ReNcell CX (cell line): ENCODE data around the gene AADAC.

GRCh38 chr3:150061058-150061850 lies 90.6 kb upstream of the PFN2 start:
- PRO-cap = no peak

- PRO-cap = bidirectional peak, plus-strand start at chr3:150255692, minus-strand start at chr3:150255524
Measured at GRCh38 chr3:150255219-150255983, 152.7 kb upstream of the TSC22D2 start.

DNA sequence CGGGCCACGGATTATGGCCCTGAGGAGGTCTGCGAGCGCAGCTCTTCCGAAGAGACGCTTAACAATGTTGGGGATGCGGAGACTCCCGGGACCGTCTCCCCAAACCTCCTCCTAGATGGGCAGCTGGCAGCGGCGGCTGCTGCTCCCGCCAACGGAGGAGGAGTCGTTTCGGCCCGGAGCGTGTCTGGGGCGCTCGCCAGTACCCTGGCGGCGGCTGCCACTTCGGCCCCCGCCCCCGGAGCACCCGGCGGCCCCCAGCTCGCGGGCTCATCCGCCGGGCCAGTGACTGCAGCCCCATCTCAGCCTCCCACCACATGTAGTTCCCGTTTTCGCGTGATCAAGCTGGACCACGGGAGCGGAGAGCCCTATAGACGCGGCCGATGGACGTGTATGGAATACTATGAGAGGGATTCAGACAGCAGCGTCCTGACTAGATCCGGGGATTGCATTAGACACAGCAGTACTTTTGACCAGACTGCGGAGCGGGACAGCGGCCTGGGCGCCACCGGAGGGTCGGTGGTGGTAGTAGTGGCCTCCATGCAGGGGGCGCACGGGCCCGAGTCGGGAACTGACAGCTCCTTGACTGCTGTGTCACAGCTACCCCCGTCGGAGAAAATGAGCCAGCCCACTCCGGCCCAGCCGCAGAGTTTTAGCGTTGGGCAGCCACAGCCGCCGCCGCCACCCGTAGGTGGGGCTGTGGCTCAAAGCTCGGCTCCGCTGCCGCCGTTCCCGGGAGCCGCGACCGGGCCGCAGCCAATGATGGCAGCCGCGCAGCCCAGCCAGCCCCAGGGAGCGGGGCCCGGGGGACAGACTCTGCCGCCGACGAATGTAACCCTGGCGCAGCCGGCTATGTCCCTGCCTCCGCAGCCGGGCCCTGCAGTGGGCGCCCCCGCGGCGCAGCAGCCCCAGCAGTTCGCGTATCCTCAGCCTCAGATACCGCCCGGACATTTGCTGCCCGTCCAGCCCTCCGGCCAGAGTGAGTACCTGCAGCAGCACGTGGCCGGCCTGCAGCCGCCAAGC lies 1.7 kb downstream of the TSC22D2 start:
- PRO-cap = bidirectional peak, plus-strand start at position 323 of the sequence, minus-strand start at position 278 of the sequence; bidirectional peak, plus-strand start at position 672 of the sequence, minus-strand start at position 611 of the sequence

DNA sequence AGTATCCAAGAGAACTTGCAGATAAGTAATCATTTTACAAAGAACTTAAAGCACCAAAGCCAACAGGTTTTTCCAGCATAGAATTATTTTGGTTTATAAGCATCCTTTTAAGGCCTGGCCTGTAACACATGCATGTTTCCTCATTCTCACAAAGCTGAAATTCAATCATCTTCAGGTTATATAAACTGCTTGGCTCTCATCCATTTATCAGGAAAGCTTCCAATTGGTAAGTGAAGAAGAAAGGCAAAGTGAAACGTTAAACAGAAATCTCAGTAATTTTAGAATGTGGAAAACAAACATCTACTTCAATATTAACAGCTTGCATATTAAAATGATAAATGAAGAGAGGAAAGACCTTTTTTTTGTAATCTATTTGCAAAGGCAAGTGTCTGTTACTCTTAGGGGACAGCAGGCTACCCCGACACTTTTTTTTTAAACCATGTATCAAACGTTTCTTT lies 1.5 kb downstream of the SERP1 start:
- PRO-cap = no peak

DNA sequence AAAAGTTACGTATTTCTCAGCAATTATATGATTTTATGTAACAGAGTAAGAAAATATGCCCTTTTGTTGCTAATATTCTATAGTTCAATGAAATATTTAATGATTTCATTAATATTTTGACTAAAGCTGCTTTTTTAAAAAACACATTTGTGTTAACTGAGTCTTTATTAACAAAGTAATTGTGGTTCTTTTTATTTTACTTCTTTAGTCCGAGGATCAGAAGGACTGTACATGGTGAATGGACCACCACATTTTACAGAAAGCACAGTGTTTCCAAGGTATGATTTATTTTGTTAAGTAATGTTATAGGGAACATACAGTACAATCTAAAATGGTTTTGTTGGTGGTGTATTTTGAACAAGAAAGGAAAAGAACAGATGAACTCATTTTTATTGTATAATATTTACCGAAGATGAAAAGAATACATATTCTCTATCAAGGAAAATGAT lies 5.6 kb downstream of the EIF2A start:
- PRO-cap = no peak

DNA sequence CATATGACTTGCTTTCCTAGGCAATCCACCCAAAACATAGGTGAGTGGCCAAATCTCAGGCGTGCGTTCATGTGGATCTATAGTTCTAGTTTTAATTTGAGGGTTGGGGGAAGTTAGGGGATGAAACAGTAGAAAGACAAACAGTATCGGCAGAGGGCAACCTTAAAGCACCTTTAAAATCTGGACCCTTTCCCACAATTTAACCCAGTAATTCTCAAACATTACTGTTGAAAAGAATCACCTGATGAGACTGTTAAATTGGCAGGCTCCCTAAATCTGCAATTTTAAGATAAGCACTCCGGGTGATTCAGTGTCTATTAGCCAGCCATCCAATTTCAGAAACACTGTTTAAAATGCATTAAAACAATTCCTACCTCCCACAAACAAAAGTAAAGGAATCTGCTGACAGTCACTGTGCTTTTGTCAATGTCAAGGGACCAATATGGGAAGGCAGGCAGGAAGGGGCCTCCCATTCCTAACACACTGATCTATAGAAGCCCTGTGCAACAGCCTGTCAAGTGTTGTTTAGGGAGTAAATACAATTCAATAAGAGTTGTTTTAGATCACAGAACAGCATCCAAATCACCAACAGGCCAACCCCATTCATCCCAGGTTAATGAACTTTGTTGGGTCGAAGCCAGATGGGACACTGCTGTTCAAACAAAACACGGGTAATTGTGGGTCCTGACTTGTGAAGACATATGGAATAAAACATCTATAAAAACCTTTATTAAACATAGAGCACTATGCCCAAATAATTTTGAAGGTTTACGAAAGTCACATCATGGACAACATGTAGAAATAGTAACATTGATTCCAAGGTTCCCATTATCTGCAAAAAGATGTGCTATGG lies 21.4 kb downstream of the SIAH2 start:
- PRO-cap = no peak

DNA sequence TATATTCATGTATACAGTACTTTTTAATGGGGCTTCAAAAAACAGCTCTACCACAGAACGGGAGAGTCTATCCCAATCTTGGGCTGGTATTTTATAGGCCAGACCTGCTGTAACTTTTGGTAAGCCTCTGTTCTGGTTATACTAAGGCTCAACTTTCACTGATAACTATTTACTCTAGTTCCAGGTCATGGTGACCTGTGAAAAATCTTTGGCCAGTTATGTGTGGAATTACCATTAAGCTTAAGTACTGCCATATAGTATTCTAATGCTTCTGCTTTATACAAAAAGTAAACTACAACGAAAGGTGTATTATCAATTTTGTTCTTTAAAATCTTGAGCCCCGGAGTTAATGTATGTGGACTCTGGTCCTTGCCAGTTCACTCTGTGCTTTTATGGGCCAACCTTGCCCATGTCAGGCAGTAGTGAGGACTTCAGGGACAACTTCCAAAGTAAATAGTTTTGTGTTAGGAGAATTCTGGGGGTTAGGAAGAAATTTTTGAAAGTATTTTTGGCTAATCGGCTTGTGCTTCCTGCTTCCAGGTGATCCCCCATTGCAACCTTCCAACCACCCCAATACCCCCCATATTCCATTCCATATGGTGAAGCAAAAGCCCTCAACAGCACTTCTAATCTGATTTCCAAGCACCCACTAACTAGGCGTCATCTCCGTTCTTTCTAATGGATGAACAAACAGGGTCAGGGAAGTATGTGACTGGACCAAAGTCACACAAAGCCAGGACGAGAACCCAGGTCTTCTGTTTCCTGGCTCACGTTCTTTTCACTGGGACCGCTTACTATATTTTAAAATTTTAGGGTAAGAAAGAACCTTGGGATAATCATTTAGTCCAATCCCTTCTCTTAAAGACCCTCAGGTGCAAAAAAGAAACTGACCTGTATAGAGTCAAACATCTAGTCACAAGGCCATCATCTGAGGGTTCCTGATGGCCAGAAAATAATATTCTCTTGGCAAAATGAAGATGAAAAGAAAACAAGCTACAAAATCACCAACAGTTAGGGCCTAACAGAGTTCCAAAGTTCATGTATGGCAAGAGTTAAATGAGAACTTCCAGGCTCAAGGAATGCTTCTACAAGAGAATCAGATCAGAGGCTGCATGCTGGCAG lies 6.1 kb downstream of the SIAH2 start:
- PRO-cap = no peak

DNA sequence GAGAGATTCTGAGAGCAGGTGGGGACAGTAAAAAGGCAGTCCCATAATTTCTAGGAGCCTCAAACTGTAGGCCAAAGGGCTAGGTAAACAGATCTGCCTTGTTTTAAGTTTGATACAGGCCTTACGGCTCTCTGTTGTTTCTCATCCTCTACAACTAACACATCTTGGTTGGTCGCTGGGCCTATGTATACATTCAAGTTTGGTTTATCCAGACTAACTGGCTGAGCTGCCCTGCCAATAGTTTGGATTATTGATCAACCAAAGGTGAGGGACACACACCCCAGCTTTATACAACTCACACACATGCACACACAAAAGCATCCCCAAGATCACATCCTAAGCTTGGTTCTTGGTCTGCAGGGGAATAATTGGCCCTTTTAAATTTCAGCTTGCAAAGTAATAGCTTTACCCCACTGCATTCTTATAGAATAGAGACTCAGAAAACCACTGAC lies 3.0 kb downstream of the SIAH2 start:
- PRO-cap = no peak

- PRO-cap = bidirectional peak, plus-strand start at chr3:151086310, minus-strand start at chr3:151086086
Measured at GRCh38 chr3:151086045-151086499, 608 bp downstream of the MED12L start.

GRCh38 chr3:151445289-151446005 lies 15.4 kb downstream of the IGSF10 start:
- PRO-cap = no peak

- PRO-cap = no peak
Measured at GRCh38 chr3:151537632-151538321, 76.9 kb upstream of the IGSF10 start.

DNA sequence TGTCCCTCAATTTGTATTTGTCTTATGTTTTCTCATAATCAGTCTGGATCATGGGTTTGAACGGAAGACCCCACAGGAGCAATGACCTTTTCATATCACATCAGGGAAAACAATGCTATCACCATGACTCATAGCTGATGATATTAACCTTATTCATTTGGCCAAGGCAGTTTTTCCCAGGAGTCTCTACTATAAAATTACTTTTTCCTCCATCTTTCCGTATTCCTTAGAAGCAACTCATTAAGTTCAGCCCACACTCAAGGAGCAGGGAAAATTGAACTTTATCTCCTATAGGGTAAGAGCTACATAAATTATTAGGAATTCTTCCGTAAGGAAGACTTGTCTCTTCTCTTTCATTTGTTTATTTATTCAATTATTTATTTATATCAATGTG lies 32.8 kb downstream of the AADACL2 start:
- PRO-cap = no peak

DNA sequence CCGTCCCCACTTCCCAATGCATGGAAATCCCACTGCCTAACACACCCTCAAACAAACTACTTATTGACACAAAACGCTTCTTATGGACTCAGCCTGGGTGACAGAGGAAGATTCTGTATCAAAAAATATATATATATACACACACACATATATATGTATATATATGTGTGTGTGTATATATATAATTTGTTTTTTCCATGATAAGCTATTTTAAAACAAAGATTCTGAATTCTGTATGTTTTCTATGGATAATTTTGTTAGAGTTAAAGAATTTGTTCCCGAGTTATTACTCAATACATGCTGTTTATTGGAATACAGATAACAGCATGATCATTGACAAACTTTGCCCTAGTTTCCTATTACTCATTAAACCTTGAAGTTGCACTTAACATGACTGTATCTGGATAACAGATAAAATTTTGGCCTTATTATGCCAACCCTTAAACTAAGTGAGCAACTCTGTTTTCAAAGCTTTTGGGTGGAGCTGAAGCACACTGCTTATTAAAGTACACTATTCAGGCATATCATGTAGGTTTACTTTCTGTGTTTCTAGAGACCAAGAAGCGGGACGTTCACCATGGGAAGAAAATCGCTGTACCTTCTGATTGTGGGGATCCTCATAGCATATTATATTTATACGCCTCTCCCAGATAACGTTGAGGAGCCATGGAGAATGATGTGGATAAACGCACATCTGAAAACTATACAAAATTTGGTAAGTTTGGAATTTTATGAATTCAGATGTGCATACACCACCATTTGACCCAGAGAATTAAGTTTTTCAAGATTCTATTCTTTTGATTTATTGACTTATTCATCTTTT lies at the start of gene AADAC:
Gene AADAC (plus strand): TSS at position 531 of the 823 bp plus-strand sequence.
- PRO-cap = no peak

- PRO-cap = no peak
Measured at GRCh38 chr3:152200529-152200868, 68.2 kb upstream of the MBNL1 start.

GRCh38 chr3:152240972-152241628 lies 27.6 kb upstream of the MBNL1 start:
- PRO-cap = no peak

GRCh38 chr3:152244045-152244483 lies 24.7 kb upstream of the MBNL1 start:
- PRO-cap = no peak

- PRO-cap = no peak
Measured at GRCh38 chr3:152317601-152318405, 49.1 kb downstream of the MBNL1 start.

GRCh38 chr3:152318656-152319409 lies 50.1 kb downstream of the MBNL1 start:
- PRO-cap = no peak

DNA sequence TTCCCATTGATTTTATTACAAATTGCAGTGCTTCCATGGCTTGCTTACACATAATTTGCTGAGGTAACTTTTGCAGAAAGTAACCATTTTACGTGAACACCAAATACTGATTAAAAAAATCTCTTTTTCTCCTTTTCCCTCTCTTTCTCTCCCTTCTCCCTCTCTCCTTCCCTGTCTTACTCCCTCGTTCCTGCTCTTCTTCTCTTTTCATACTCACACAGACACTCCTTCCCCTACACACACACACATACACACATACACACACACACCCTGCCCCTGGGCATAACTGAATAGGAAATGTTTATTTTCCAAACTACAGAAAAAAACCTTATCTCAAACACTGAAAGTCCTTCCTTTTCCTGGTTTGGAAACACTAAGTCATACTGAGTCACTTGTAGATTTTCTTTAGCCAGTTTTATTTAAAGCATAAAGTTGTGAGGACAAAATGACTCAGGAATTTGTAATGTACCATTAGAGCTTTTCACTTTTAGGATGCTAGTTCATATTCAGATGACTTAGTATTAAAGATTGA lies 62.3 kb downstream of the MBNL1 start:
- PRO-cap = no peak

DNA sequence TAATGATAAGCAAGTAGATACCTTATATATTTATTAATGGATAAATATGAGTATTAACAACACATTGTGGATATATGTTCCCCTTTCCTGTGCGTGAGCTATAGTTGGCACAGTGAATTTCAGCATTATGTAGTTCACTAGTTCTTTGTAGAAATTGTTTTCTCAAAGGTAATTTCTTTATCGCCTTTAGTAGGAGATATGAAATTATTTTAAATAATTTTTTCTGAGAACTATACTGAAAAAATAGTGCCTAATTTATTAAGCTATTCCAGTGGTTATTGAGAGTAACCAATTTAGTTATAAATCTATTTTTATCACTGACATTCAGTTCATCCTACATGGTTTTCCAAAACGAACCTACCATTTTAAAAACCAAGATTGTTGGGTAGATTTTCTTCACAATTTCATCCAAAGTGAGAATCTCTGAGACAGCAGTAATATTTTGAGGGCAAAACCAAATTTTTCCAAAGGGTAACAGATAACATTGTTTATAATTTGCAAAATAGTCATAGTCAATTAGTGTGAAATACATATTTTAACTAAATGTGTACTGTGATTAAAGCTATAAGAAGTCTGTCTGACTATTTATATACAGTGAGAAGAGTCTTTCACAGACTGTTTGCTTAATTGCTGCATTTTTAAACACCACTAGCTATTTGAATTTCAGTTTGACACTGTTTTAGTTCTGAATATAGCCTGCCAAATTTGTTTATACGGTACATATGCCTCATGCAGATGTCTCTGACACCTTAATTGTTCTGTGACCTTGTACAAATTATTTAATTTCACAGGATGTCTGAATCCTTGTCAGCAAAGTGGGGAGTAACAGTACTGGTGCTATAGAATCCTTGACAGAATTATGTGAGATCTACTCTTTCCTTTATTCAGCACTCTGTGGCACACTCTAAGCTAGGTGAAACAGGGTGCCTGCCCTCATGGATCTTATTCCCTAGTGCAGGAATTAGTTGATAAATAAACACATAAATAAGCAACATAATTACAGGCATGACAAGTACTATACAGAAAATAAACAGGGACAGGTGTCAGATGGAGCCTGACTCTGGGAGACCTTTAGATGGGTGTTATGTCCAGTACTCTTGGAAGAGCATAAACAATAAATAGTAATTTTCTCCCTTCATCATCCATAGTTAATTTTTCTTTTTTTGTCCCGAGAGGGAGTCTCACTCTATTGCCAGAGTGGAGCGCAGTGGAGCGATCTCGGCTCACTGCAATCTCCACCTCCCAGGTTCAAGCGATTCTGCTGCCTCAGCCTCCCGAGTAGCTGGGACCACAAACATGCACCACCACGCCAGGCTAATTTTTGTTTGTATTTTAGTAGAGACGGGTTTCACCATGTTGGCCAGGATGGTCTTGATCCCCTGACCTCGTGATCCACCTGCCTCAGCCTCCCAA lies 125.5 kb downstream of the MBNL1 start:
- PRO-cap = no peak